Tongue (tissue), 2 donors: ENCODE measurements around a stretch of chr10.

GRCh38 chr10:8070394-8070903 lies 16.0 kb downstream of the GATA3 start:
- RAMPAGE, long total RNA: no peak

DNA sequence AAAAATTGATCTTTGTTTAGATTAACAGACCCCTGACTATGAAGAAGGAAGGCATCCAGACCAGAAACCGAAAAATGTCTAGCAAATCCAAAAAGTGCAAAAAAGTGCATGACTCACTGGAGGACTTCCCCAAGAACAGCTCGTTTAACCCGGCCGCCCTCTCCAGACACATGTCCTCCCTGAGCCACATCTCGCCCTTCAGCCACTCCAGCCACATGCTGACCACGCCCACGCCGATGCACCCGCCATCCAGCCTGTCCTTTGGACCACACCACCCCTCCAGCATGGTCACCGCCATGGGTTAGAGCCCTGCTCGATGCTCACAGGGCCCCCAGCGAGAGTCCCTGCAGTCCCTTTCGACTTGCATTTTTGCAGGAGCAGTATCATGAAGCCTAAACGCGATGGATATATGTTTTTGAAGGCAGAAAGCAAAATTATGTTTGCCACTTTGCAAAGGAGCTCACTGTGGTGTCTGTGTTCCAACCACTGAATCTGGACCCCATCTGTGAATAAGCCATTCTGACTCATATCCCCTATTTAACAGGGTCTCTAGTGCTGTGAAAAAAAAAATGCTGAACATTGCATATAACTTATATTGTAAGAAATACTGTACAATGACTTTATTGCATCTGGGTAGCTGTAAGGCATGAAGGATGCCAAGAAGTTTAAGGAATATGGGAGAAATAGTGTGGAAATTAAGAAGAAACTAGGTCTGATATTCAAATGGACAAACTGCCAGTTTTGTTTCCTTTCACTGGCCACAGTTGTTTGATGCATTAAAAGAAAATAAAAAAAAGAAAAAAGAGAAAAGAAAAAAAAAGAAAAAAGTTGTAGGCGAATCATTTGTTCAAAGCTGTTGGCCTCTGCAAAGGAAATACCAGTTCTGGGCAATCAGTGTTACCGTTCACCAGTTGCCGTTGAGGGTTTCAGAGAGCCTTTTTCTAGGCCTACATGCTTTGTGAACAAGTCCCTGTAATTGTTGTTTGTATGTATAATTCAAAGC lies 19.5 kb downstream of the GATA3 start:
- RAMPAGE, long total RNA: no peak

- RAMPAGE, long total RNA: no peak
Measured at GRCh38 chr10:8331034-8331935, 276.8 kb downstream of the GATA3 start.

GRCh38 chr10:8331936-8332904 lies 277.7 kb downstream of the GATA3 start:
- RAMPAGE, long total RNA: no peak

DNA sequence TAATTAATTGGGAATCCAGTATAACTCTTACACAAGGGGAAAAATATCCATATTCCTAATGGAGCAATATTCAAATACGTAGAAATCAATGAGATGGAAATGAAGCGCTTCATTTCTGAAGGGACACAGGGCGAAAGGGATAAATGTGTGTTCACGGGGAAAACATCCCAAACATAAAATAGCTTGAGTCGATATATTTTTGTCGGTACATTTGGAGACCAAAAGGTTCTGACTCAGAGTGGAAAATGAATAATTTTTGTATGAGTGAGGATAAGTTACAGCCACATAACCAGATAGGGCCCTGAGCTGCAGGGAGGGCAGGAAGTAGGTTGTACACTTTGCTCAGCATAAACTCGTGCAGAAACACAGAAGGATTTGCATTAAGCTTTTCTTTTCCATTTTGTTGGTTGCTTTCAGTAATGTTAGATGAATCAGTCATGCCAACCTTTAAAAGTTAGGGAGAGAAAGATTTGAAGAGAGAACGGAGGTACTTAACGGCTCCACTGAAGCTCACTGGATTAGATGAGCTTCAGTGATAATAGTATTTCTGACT lies 347.9 kb downstream of the GATA3 start:
- RAMPAGE, long total RNA: no peak

DNA sequence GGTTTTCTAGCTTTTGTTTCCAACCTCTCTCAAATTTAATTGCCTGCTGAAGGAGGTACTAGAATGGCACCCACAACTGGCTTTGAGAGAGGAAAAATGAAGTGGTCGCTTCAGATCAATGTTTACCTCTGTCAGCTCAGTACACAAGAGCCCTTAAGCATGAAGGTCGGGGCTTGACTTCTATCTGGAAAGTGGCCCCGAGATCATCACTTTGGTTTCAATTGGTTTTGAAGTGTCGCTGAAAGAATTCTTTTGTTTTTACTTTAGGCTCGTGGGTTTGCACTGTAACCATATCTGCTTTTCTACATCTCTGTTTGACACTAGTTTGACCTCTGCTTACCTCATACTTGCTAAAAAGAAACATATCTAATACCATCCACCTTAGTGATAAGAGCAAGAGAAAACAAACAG lies 361.7 kb downstream of the GATA3 start:
- RAMPAGE, long total RNA: no peak

DNA sequence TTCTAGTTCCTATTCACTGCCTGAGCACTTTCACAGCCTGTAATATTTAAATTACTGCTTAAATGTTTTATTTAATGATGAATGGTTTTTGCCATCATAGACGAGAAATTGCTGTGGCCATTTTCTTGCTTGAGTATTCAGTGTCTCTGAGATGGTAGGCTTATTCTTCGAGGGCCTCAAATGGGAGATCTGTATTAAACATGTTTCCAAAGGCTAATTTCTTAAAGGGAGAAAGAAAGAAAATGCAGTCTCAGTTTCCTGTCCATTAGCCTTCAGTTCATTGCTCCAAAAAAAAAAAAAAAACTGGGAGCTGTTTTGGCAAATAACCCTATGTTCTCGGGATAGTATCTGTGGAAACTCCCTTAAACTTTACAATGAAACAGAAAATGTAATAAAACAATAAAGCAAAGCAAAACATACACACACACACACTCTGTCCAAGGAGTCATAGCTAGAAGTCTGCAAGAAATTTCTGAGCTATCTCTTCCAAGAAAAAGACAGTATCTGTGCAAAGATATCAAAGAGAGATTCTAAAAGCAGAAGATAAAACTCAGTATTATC lies 172.5 kb upstream of the CELF2 start:
- RAMPAGE, long total RNA: no peak

DNA sequence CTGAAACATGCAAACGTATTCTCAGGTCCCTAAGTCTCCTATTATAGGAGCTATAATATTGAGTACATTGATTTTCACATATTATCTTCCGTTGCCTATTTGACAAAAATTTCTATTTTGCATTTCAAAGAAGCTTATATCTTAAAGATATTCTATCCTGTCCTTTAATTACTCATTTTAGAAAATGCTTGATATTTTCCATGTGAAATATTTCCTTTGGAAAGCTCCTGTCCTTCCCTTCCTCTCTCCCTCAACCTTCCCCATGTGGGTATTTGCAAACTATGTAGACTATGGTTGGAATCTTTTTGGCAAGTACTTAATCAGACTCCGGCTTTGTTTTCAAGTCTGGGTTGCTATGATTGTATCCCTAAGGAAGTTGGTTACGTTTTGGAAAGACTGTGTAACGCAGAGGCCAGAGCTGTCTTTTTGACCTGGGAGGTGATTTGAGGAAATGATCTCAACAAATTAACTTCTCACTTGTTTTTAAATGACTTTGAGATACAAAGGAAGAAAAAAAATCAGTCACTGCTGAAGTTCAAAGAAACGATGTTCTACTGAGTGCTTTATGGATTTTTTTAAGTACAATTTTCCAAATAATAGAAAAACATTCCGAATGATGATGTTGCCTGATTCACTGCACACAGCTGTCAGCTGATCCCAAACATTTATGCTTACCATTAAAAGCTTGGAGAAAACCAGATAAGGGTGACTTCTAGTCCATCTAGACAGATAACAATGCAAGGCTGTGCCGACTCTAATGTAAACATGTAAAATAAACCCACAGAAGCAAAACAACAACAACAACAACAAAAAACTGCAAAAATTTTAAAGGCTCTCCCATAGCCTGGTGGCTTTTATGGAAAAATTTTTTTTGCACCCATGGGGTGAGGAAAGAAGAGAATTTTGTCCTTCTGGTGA lies 145.5 kb upstream of the CELF2 start:
- RAMPAGE, long total RNA: no peak

- RAMPAGE, long total RNA: no peak
Measured at GRCh38 chr10:10985448-10985730, 32.3 kb upstream of the CELF2 start.

GRCh38 chr10:11020078-11020277 lies 2.3 kb downstream of the CELF2 start:
- RAMPAGE, long total RNA: no peak

GRCh38 chr10:11070235-11070910 lies 52.7 kb downstream of the CELF2 start:
- RAMPAGE, long total RNA: no peak

- RAMPAGE, long total RNA: no peak
Measured at GRCh38 chr10:11085448-11085848, 67.8 kb downstream of the CELF2 start.

GRCh38 chr10:11174746-11175456 lies 157.2 kb downstream of the CELF2 start:
- RAMPAGE, long total RNA: no peak

DNA sequence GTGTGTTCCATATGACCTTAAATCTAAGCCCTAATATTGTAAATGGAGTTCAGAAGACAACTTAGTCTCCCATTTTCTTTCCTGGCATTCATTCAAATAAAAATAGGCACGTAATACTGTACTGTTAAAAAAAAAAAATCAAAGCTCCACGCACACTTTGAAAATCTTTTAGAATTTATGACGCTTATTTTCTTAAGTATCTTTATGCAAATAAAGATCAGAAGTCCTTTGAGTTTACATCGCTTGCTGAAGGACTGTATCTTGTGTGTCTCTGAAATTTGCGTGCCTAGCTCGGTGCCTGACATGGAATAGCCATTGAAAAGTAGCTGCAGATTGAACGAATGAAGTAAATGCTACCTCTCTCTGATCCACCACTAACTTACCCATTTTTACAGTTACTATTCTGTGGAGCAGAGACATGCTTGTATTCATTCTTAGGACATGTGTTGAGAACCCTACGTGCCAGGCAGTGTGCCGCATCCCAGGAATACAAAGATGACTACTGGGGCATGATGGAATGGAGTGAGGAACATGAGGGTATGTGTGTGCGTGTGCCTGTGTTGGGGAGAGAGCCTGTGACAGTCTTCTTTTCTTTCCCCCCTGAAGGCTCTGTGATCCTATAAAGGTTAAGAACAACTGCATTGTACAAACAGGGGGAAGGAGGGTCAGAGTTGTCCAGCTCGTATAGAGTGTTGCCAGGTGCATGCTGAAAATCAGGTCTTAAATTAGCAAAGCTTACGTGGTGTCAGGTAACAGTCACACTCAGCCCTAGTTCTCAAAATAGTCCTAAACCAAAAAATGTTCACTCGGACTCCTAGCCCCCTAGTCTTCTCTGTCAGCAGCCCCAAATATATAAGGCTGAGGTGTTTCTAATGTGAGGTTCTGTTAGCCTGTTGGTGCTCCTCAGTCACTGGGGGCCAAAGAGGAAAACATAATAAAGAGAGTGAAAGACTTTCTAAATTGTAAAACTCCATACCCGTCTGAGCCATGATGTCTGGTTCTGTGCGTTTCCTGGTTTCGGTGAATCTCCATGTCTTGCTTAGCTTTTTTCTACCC lies 161.8 kb downstream of the CELF2 start:
- RAMPAGE, long total RNA: no peak

GRCh38 chr10:11203068-11203506 lies 185.4 kb downstream of the CELF2 start:
- RAMPAGE, long total RNA: no peak

DNA sequence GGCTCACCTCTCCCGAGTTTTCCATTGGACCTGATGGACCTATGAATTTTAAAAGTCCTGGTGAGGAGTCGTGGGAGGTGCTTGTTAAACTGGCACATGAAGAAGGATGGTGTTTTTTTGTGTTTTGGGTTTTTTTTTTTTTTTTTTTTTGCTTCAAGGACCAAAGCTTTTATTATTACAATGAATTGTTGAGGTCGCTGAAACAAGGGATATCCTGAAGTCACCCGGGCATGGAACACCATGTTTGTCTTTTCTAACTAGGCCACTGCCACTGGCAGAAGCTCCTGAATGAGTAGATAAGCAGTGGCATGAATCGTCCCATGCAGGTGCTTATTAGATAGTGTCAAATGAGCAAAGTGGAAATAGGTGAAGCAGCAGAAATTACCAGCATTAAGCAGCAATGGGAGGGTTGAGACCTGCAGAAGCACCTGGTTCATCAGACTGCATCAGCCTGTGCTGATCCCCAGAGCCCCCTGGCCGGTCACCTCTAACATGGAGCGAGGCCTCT lies 195.0 kb downstream of the CELF2 start:
- RAMPAGE, long total RNA: no peak

GRCh38 chr10:11224777-11225266 lies 207.2 kb downstream of the CELF2 start:
- RAMPAGE, long total RNA: no peak

GRCh38 chr10:11311608-11312043 lies 294.0 kb downstream of the CELF2 start:
- RAMPAGE, long total RNA: no peak

DNA sequence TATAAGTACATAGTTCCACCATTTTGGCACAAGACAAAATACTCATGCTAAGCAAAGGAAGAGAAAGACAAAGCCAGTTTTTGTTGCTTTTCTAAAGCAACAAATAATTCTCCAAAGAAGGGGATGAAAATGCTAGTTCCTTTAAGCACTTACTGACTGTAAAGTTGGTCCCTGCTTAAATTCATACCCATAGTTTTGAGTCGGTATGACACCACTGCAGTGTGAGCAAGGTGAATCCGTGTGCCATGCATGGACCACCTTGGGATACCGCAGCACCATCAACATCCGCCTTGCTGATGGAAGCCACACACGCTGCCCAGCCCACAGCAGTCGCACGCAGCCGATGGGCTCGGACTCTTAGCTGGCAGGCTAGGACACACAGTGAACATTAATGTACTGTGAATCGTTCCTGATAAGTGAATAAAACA lies 275.6 kb downstream of the USP6NL start:
- RAMPAGE, long total RNA: no peak

GRCh38 chr10:11493708-11494088 lies 117.8 kb downstream of the USP6NL start:
- RAMPAGE, long total RNA: no peak